ENCODE measurements around the gene MRS2.

- RRBS: no CpG with 5 or more reads among the region's 3 CpGs
Measured at GRCh38 chr6:22709798-22710154, 140.4 kb downstream of the HDGFL1 start.

DNA sequence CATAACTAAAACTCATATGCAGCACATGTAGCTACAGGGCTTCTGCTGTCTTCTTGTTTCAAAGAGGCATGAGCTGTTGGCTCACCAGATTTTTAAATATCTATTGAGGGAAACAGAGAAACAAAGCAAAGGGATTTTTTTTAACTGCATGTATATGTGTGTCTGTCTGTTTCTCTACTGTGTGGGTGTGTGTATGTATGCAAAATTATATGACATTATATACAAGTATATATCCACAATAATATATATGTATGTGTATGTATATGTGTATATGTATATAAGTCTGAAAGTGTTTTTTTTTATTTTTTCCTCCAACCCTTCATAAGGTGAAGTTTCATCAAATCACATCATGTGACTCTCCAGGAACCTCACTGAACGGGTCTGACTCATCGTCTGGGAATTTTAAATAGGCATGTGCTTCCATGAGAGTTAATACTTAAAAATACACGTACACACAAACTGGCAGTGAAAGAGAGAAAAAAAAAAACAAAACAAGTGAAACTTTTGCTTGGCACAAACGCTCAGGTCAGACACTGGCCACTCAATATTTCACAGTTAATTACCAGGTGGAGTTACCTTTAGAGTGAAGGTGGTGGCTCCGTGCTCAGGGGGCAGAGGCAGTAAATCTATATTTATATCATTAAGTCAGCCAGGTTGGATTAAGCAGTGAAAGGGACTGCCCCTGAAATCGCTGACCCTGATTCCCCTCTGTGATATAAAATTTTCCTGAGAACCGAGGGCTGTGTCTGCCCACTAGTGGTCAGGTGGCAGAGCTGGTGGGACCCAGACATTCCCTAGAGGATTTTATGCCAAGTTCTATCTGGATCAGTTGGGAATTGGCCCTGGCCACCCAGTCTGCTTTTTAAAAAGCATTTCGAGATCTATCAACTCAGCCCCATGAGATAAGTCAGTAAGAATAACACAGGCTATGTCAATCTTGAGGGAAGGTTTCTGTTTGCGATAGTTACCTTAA, 258.8 kb downstream of the HDGFL1 start:
- RRBS: no CpG with 5 or more reads among the region's 9 CpGs

DNA sequence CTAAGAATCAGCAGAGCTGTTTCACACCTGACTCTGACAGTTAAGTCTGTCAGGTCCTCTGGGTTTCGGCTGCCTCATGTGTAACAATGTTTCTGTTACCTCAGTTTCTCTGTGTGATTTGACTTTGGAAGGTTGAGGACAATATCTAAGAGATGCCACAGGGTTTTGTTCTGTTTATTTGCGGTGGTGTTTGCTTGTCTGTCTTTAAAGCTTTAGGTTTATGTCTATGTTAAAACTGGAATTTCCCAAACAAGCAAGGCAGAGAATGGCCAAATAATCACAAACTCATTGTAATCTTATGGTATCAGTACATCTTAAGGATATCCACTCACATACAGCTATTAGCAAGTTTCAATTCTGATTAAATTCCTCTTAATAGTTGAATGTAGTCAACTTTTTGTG, 319.3 kb downstream of the HDGFL1 start:
- RRBS: no CpG with 5 or more reads among the region's 2 CpGs

DNA sequence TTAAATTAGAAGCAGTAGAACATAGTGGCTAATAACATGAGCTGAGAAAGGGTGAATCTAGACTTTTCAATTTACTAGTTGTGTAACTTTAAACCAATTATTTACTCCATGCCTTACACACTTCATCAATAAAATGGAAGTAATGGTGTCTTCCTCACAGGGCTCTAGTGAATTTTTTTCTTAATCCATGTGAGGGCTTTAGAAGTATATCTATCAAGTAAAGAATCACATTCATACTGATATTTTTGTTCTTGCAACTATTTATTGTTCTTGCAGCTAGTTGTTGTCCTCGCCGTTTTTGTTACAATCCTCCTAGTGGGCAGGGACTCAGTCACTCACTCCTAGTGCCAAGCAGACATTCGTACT, 30.4 kb downstream of the NRSN1 start:
- RRBS: no CpG with 5 or more reads among the region's 3 CpGs

GRCh38 chr6:24402621-24403851, at the start of gene MRS2:
Gene MRS2, plus strand, starts transcription at chr6:24402936.
- RRBS: under 1% methylated on average over 8 of the region's 77 CpGs

GRCh38 chr6:24744873-24745540, 26.1 kb upstream of the C6orf62 start:
- RRBS: no CpG with 5 or more reads among the region's 7 CpGs

- RRBS: no CpG with 5 or more reads among the region's 2 CpGs
Measured at GRCh38 chr6:24825158-24825484, 26.4 kb upstream of the ARMH2 start.

DNA sequence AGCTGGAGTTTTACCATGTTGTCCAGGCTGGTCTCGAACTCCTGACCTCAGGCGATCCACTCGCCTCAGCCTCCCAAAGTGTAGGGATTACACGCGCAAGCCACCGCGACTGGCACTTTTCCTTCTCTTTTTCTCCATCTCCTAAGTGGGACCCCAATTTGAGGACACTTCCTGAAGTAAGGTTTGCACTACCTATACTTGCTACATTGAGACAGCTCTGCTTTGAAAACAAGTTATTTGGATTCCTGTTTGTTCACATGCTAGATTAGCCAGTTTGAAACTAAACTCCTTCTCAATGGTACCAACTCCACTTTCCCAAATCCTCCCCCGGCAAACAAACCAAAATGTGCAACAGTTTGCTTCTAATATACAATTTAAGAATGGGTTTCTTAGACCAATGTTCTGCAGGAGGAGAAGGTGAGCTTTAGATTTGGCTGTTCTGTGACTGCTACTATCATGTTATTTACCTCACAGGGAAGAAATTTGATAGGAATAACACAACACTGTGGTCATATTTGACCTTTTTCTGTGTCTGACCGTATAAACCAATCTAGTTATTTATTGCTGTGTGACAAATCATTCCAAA, 33.3 kb downstream of the RIPOR2 start:
- RRBS: no CpG with 5 or more reads among the region's 9 CpGs

DNA sequence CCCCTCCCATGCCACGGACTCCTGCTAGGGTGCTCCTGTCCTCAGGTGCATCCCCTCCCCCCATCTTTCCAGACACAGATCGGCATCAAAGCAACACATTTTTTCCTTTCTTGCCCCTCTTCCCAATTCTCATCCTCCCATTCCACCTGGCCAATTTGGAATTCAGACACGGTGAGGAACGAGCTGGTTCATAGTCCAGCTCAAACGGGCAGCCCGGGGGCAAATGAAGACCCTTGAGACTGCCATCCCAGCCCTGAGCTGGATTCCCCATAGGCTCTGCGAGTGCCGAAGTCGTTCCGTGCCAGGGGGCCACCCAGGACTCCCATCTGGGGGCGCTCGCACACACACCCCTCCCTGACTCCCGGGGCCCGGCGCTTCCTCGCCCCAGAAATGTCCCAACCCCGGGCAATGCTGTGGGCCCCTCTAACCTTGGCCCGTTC, 25.6 kb downstream of the RIPOR2 start:
- RRBS: no CpG with 5 or more reads among the region's 18 CpGs

GRCh38 chr6:24981374-24982243, 45.8 kb upstream of the RIPOR2 start:
- RRBS: no CpG with 5 or more reads among the region's 5 CpGs

DNA sequence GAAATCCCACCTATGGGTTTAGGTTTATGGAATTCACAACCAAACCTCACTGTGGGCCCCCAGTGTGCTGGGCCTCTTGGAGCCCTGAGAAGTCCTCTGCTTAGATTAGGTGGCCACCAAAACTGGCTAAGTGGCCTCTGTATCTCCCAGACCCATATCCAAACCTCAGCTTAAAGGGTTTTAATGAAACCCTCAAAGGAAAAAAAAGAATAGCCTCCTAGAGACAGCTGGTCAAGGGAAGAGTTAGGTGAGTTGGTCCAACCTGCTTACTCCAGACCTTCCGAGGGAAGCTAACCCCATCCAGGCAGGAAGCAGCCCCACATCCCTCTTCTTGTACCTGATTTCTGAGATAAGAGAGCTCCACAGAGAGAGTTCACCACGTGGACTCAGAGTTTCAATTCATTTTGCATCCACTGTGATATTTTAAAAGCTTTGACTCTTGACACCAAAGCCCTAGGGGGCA, 55.9 kb upstream of the RIPOR2 start:
- RRBS: no CpG with 5 or more reads among the region's 2 CpGs

DNA sequence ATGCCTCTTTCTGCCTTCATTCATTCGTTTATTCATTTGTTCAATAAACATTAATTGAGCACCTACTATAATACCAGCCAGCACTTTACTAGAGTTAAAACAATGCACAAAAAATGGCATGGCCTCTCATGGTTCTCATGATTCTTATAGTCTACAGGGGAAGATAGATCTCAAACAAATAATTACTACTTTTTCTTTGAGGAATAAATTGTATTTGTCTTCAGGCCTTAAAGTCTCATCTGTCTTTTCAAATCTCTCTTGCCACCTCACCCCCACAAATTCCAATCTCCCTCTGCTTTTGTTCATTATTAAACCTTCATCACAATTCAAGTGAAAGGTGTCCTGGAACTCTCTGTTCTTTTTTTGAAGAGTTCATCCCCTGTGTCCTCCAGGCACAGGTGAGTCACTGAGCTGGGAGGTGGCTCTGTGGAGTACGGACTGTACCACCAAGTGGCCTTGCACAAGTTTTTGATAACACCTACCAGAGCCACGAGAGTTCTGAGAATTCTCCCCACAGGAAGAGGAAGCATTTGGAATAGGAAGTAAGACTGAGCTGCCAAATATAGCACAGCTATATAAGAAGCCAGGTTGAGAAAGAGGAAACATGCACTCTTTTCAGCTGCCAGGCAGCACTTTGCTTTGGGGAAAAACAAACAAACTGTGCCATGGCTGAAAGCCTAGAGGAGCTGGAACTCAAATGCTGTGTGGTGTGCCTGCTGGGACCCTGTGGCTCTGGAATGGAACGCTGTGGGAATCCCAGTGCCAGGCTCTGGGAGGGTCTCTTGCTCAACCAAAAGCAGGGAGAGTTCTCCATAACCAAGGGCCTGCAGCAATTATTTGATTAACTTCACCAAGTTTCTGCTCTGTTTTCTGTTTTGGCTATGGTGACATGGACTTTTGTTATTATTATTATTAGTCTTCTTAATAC, 70.7 kb upstream of the RIPOR2 start:
- RRBS: no CpG with 5 or more reads among the region's 4 CpGs

GRCh38 chr6:25014962-25015714, 79.4 kb upstream of the RIPOR2 start:
- RRBS: no CpG with 5 or more reads among the region's 8 CpGs

GRCh38 chr6:25041735-25042507, 106.2 kb upstream of the RIPOR2 start:
- RRBS: no CpG with 5 or more reads among the region's 21 CpGs

- RRBS: no CpG with 5 or more reads among the region's 7 CpGs
Measured at GRCh38 chr6:25105188-25105754, 169.5 kb upstream of the RIPOR2 start.

DNA sequence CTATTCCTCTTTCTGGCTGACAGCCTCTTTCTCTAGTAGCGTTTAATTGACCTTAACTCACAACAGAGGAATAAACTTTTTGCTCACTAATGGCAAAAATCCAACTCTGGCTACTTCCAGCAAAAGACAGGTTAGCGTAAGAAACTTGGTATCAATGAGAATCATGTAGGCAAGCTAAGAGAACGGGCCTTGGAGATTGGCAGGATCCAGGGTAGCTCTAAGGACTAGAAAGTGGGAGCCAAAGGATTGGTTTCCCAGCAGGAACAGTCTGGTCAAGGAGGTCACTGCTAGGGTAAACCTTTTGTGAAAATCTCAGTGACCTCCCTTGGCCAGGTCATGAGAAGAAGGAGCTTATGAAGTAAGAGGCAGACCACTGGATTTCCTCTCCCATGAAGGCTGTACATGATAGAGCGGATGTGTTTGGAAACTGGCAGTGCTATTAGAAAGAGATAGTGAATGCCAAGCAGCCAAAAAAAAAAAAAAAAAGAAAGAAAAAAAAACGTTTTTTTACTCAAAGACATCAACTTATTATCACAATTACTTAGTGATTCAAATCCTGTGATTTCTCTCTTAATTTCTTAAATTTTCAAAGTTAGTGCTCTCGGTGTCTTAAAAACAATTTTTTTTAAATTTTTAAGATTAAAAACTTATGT, 86.0 kb upstream of the CARMIL1 start:
- RRBS: no CpG with 5 or more reads among the region's 6 CpGs

DNA sequence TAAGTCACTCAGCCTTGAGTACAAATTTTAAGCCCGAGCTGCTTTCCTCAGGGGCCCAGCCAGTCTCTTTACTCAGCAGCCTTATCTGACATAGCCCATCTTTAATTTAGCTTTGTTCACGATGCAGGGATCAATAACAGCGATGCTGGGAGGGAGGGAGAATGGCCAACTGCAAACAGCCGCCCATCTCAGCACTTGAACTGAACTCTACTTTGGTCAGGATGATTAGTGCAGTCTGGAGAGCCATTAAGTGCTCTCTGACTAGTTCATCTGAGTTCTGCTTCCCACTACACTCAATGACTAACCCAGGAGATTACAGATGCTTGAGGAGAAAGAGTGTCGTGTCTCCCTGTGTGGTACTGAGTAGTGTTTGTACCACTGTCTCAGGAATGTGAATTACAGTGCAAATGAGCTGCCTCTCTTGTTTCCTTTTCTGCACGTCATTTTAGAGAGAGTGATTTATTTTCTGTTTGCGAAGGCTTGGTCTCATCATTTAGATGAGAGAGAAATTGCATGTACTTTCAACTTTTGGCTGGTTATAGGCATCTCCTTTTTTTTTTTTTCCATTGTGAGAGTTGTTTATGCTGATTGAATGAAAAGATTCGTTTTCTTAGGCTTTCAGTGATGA, 23.5 kb downstream of the CARMIL1 start:
- RRBS: no CpG with 5 or more reads among the region's 8 CpGs

GRCh38 chr6:25369107-25370267, 90.3 kb downstream of the CARMIL1 start:
- RRBS: no CpG with 5 or more reads among the region's 16 CpGs

- RRBS: no CpG with 5 or more reads among the region's 1 CpG
Measured at GRCh38 chr6:25440043-25440410, 160.9 kb downstream of the CARMIL1 start.

All from GM12891 (cell line).